HepG2 (cell line): ENCODE measurements around the gene LRMDA.

DNA sequence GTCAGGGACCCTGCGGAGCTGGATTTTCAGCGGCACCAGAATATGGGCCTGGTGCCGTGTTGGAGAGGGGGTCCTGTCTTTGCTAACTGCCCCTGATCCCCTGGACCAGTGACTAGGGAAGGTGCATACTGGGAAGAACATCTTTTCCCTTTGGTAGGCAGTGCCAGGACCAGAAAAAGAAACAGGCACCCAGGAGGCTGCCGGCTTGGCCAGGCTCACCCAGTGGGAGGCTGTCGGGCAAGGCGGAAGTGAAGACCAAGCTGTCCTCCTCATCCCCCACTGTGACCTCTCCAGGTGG is 252 bp downstream of the DUSP13 start:
- RRBS, 2 experiments = no CpG with 5 or more reads among the region's 6 CpGs
CAGE:
- cytosol, long polyA minus RNA = no peak
- cytosol, long polyA plus RNA = no peak
- long polyA plus RNA = no peak
- nucleus, long polyA minus RNA = no peak
- nucleus, long polyA plus RNA = no peak

- RRBS, 2 experiments = 1 to 2% methylated on average over 5 of the region's 15 CpGs
CAGE:
- cytosol, long polyA minus RNA = no peak
- cytosol, long polyA plus RNA = no peak
- long polyA plus RNA = no peak
- nucleus, long polyA minus RNA = no peak
- nucleus, long polyA plus RNA = no peak
These were observed 1.1 kb upstream of the DUSP13 start for GRCh38 chr10:75100363-75100936.

DNA sequence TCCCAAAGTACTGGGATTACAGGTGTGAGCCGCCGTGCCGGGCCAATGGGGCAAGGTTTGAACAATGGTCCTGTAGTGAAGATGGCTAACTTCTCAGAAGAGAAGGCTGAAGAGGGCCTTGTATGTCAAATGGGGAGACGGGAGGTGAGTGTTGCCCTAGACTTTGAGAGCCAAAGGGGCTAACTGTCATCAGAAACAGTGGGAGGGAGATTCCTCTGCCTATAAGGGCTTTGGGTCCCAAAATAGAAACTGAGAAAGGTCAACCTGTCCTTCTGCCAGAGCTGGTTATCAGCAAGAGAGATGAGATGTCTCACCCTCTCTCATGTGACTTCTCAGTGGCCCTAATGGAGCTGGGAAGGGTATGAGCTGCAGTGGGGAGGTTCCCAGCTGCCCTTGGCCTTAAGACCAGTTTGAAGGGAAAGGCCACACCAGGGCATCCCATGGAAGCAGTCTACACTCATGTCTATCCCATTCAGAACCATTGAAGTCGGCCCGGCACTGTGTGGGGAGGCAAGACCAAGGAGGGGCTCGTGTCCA is 1.3 kb upstream of the SAMD8 start:
- RRBS, 2 experiments = no CpG with 5 or more reads among the region's 7 CpGs
CAGE:
- cytosol, long polyA minus RNA = no peak
- cytosol, long polyA plus RNA = no peak
- long polyA plus RNA = no peak
- nucleus, long polyA minus RNA = no peak
- nucleus, long polyA plus RNA = no peak

DNA sequence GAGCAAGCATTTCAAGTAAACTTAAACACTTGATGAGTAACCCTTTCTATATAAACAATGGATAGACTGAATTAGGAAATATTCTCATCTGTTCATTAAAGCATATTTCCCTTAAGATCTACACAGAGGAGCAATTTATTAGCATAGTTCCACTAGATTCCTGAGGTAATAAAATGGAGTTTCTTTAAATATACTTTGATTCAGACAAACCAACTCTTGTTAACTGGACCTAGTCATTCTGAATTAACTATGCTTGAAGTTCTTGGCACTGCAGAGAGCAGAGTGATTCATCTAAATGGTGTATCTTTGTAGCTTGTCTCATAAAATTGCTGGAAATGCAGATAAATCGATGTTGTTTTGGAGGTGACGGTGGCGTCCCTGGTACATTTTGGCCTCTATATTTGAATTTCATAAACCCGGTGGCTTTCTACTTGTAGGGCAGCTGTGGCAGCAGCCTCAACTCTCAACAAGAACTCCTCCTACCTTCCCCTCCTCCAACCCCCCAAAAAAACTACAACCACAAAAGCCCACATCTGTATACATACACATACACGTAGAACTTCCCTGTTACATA is 15.3 kb upstream of the VDAC2 start:
- RRBS, 2 experiments = no CpG with 5 or more reads among the region's 5 CpGs
CAGE:
- cytosol, long polyA minus RNA = no peak
- cytosol, long polyA plus RNA = no peak
- long polyA plus RNA = no peak
- nucleus, long polyA minus RNA = no peak
- nucleus, long polyA plus RNA = no peak

DNA sequence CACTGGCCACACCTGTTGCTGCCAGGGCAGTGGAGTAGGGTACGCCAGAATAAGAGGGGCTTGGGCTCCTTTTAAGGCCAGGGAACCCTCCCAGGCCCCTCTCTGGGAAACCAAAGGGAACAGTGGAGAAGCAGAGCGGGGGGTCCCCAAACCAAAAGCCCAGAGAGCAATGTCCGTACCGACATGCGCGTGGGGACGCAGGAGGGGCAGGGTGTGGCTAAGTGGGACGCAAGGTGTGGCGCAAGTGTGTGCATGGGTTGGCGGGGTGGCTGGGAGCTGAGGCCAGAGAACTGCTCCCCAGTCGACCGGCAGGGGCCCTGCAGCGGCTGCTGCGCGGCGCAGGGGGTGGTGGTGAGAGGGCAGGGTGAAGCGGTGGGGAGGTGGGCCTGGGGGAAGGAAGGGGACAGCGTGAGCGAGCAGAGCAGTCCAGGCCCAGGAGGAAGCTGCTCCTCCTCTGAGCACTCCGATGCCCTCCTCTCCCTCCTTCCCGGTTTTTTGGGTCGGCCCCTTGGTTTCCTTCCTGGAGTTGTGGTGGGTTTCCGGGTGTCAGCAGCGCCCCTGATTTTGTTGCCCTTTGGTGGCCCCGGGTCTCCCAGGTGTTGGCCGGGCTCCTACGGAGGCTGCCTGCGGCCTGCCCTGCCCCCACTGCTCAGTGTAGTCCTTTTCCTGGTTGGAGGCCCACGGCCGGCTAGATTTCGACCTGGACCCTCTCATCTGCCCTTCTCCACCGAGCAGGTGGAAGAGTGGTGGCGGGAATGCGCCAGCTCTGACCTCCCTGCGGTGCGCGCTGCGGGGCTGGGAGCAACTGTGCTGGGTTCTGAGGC is 40.4 kb upstream of the COMTD1 start:
- RRBS, 2 experiments = 31 to 60% methylated on average over 2 to 5 of the region's 38 CpGs
CAGE:
- cytosol, long polyA minus RNA = no peak
- cytosol, long polyA plus RNA = no peak
- long polyA plus RNA = no peak
- nucleus, long polyA minus RNA = no peak
- nucleus, long polyA plus RNA = no peak

DNA sequence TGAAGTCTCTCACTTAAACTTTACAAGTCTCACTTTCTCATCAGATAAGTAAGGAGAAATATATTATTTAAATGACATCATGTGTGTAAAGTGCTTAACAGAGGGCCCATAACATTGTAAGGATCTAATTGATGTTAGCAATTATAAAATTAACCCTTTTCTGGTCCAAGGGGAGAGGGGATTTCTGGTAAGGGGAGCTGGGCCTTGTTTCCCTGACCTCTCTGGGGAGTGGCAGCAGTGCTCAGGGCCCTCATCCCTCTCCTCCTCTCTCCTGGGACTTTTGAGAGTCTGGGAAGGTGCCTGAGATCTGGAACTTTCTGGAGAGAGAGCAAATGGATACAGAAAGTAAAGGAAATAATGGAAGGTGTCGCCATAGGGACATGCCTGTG is 63.2 kb downstream of the ZNF503 start:
- RRBS, 2 experiments = no CpG with 5 or more reads among the region's 1 CpG
CAGE:
- cytosol, long polyA minus RNA = no peak
- cytosol, long polyA plus RNA = no peak
- long polyA plus RNA = no peak
- nucleus, long polyA minus RNA = no peak
- nucleus, long polyA plus RNA = no peak

GRCh38 chr10:75395858-75396825 is 5.4 kb downstream of the ZNF503 start:
- RRBS, 2 experiments = 96 to 98% methylated on average over 47 to 48 of the region's 84 CpGs
CAGE:
- cytosol, long polyA minus RNA = no peak
- cytosol, long polyA plus RNA = no peak
- long polyA plus RNA = no peak
- nucleus, long polyA minus RNA = no peak
- nucleus, long polyA plus RNA = no peak

DNA sequence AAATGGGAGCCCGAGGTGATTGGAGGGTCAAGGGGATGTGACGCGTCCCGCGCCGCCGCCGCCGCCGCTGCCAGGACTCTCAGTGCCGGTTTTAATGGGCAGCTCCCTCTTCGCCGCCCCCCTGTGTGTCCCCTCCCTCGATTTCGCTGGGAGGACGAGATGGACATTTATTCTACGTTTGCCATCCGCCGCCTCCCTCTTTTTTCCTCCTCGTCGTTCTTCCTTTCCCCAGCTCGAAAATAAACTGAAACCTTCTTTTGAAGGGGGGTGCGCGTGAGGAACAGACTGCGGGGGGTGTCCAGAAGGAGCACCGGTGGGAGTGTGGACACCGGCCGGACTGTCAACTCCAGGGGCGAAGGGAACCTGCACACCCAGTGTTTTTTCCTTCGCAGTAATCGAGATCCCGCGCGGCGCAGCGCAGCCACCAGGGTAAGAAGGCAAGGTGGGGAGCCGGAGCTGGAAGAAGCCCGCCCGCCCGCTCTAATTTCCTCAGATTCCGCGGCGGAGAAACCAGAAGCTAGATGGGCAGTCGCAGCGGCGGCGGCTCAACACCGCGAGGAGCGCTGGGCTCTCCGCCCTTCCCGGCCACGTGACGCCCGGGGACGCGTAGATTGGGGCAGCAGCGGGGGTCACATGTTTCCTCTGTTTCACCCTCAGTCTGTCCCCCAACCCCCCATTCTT is 409 bp upstream of the ZNF503 start:
- RRBS, 2 experiments = no CpG with 5 or more reads among the region's 58 CpGs
CAGE:
- cytosol, long polyA minus RNA = start-site peak on the plus strand centred at position 108 of the sequence, 29 bp wide, 13 reads
- cytosol, long polyA plus RNA = no peak
- long polyA plus RNA = start-site peak on the minus strand centred at position 524 of the sequence, 53 bp wide, 19 and 20 reads in 2 replicates
- nucleus, long polyA minus RNA = no peak
- nucleus, long polyA plus RNA = no peak

DNA sequence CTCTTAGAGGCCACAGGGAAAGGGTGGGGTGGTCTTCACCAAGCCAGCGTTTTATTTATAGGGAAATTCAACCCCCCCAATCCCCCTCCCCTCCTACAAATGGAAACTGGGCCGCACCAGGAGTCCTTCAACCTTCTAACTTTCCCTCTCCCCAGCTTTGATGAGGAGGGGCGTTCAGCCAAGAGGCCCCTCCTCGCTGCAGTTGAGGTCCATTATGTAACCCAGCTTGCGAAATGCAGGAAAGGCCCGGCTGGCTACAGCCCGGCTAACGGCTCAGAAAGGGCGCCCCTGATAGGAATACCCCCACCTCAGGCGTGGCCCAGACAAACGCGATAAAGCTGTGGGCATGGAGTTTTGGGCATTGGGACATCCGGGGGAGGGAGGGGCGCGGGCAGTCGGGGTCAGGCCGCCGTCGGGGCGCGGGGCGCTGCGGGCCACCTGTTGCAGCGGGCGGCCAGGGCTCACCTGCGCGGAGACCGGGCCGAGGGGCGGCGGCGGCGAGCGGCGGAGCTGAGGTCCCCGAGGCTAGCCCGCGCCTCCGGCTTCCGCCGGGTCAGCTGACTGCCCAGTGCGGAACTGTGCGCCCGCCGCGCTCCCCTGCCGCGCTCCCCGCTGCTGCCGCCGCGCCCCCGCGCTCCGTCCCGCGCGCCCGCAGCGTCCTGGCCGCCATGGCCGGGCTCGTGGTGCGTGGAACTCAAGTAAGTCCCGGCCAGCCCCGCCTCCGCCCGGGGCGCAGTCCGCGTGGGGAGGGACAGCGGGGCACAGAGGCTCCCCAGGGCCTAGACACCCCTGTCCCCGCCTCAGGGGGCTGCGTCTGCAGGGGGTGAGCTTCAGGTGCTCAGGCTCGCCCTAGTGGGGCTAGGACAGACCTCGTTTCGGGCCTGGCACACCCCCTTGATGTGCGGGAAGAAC is at the start of gene LRMDA:
Gene LRMDA, plus strand, starts transcription at position 568 of the 912 bp plus-strand sequence.
- RRBS, 2 experiments = 1% methylated on average over 16 to 19 of the region's 78 CpGs
CAGE:
- cytosol, long polyA minus RNA = start-site peak on the plus strand centred at position 568 of the sequence, 8 bp wide, 43 reads
- cytosol, long polyA plus RNA = start-site peak on the plus strand centred at position 567 of the sequence, 34 bp wide, 32 and 186 reads in 2 replicates
- long polyA plus RNA = no peak
- nucleus, long polyA minus RNA = start-site peak on the plus strand centred at position 556 of the sequence, 43 bp wide, 25 reads
- nucleus, long polyA plus RNA = start-site peak on the plus strand centred at position 565 of the sequence, 38 bp wide, 195 and 73 reads in 2 replicates

DNA sequence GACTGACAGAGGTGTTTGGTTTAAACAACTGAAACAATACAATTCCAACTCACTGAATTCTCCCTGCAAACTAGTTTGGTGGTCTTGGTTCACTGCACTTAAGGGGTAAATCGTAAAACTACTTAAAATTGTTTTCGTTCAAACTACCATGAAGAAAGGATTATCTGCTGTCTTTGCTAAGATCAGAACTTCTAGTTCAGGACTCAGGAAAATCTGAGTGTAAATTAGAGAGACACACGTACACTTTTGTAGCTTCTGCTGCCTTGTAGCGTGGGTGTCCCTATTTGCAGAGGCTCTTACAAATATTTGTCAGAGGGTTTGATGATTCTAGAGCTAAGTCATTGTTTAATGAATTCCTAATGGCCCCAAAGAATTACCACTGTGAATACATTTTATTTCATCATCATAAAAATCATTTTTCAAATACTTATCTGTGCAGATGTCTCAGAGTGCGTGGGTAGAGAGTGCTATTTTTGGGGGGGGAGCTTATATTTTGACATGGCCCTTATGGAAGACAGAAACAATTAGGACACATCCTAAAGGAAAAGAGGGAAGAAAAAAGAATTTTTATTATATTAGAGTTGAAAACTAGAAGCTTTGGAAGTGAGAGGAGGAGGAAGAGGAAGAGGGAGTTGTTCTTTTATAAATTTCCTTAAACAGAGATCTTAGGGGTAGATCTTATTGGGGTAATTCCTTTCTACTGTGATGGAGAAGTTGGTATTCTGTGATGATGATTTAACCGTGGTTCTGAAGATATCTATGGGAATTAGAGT is 315.0 kb downstream of the LRMDA start:
- RRBS, 2 experiments = no CpG with 5 or more reads among the region's 6 CpGs
CAGE:
- cytosol, long polyA minus RNA = no peak
- cytosol, long polyA plus RNA = no peak
- long polyA plus RNA = no peak
- nucleus, long polyA minus RNA = no peak
- nucleus, long polyA plus RNA = no peak

DNA sequence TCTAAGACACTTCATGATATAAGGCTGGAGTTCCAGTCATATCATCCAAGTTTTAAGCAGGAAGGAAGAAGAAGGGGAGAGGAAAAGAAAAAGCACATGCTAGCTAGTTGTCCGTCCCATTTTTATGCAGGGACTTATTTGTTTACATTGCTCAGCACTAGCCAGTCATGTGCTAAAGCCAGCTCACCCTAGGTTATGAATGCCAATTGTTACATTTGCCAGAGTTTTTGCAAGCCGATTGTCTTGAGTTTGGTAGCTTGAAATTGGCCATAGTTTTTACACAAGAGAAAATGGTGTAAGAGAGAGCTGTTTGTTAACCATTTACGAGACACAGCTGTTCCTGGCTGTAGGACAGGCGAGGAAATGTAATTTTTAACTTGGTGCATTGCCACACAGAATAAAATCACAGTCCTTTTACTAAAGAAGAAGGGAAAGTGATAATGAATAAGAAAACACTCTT is 357.0 kb downstream of the LRMDA start:
- RRBS, 2 experiments = no CpG with 5 or more reads among the region's 4 CpGs
CAGE:
- cytosol, long polyA minus RNA = no peak
- cytosol, long polyA plus RNA = no peak
- long polyA plus RNA = no peak
- nucleus, long polyA minus RNA = no peak
- nucleus, long polyA plus RNA = no peak

DNA sequence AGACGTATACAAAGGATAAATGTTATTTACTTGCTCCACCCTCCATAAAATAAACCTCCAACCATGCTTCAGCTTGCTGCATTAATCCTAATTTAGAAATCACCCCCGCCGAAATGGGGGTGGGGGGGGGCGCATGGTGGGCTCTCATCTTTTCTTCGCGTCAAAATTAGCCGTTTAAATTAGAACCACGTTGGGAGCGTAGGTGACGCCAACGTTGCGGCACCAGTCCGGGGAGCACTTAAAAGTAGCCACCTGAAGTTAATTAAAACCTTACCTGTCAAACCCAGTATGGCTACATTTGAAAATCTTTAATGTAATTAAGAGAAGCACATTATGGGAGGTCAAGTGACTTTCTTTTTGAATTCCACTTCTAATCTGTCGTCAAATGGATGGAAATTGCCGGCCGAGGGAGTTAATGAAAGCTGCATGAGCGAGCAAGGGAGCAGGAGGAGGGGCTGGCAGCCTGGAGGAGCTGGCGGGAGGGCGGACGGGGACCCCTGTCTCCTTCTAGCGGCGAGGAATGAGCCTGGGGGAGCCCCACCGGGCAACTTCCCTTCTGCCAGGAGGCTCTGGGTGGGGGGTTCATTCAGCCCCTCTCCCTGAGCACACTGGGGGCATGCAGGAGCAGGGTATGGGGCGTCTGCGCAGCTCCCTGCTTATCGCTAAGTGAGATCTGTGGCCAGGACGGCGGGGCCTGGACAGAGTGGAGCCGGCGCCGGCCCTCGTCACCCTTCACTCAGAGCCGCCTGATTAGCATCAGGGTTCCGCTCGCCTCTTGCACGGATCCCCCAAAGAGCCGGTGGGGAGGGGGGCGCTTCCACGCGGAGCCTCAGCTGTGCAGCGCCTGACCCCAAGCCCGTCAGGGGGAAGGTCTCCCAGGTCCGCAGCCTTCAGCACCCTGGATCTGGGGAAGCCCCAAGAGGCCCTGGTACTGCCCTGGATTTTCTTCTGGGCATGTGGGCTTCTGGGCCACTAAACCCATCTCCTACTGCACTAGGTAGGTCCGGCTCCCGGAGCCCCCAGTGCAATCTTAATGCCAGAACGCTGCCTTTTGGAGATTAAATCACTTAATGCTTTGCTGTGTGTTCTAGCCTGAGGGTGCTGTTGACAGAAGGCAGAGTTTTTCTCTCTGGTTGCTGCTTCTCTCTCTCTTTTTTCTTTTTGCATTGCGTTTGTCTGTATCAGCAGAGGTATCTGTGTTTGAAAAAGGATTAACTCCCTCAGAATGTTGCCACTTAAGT is 680.7 kb downstream of the LRMDA start:
- RRBS, 2 experiments = 93 to 94% methylated on average over 4 to 7 of the region's 47 CpGs
CAGE:
- cytosol, long polyA minus RNA = no peak
- cytosol, long polyA plus RNA = no peak
- long polyA plus RNA = no peak
- nucleus, long polyA minus RNA = no peak
- nucleus, long polyA plus RNA = no peak

- RRBS, 2 experiments = 82% methylated on average over 3 of the region's 12 CpGs; no CpG with 5 or more reads in 1 of the 2 experiments
CAGE:
- cytosol, long polyA minus RNA = no peak
- cytosol, long polyA plus RNA = no peak
- long polyA plus RNA = no peak
- nucleus, long polyA minus RNA = no peak
- nucleus, long polyA plus RNA = no peak
These were observed 820.5 kb downstream of the LRMDA start for GRCh38 chr10:76251774-76252452.

DNA sequence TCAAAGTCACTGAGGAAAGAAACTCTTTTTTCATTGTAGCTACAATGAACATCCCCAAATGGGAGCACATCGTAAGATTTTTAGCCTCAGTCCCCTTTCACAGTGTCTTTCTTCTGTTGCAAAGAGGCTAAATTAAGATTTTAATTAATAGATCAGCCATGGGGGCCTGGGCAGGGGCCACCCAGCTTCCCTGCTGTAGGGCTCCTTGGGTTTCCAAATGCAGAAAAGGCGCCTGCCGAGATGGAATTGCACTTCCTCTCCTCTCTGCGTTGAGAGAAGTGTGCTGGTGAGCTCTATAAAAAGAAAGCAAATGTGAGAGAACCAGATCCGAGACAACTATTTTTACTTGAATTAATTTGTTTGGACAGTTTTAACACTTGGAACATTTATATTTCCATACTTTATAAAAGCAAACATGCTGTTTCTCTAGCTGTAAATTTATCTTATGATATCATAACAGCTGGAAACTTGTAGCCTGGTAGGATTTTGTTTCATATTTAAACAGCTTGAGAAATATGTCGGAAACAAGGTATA is 998.3 kb downstream of the LRMDA start:
- RRBS, 2 experiments = no CpG with 5 or more reads among the region's 6 CpGs
CAGE:
- cytosol, long polyA minus RNA = no peak
- cytosol, long polyA plus RNA = no peak
- long polyA plus RNA = no peak
- nucleus, long polyA minus RNA = no peak
- nucleus, long polyA plus RNA = no peak

DNA sequence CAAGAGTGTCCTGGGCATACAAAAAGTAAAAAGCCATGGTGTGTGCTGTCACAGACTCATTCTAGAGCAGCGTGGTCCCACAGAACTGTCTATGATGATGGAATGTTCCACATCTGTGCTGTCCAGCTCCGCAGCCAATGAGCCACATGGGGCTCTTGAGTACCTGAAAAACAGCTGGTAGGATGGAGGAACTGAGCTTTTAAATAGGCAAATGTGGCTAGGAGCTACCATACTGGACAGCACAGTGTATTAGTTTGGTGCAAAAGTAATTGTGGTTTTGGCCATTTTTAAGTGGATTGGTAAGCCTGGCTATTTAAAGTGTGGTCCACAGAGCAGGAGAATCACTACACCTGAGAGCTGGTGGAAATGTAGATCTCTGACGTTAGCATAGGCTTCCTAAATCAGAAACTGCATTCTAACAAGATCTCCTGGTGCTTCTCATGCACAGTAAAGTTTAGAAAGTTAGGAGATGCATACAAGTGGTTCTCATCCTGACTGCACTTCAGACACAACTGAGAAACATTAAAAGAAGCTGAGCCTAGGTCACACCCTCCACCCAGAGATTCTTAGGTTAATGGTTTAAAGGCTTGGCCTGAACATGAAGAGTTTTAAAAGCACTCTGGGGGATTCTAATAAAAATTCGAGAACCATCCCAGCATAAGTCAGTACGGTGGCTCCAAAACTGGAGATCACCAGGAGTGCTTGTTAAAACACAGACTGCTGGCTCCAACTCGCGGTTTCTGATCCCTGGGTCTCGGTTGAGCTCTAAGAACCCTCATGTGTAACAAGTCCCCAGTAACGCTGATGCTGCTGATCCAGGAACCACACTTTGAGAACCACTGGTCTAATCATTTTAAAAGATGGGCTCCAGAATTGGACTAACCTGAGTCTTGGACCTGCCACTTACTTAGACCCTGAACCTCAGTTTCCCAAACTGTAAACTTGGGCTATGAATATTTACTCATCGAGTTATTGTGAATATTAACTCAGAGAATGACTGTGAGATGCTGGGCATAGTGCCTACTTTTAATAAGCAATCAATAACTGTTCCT is 462.9 kb downstream of the KCNMA1 start:
- RRBS, 2 experiments = no CpG with 5 or more reads among the region's 10 CpGs
CAGE:
- cytosol, long polyA minus RNA = no peak
- cytosol, long polyA plus RNA = no peak
- long polyA plus RNA = no peak
- nucleus, long polyA minus RNA = no peak
- nucleus, long polyA plus RNA = no peak

DNA sequence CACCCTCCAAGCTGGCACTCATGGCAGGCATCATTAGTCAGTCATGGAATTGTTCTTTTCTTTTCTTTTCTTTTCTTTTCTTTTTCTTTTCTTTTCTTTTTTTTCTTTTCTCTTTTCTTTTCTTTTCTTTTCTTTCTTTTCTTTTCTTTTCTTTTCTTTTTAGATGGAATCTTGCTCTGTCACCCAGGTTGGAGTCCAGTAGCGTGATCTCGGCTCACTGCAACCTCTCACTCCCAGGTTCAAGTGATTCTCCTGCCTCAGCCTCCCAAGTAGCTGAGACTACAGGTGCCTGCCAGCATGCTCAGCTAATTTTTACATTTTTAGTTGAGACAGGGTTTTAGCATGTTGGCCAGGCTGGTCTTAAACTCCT is 250.1 kb downstream of the KCNMA1 start:
- RRBS, 2 experiments = no CpG with 5 or more reads among the region's 2 CpGs
CAGE:
- cytosol, long polyA minus RNA = no peak
- cytosol, long polyA plus RNA = no peak
- long polyA plus RNA = no peak
- nucleus, long polyA minus RNA = no peak
- nucleus, long polyA plus RNA = no peak

GRCh38 chr10:77402259-77403041 is 235.2 kb downstream of the KCNMA1 start:
- RRBS, 2 experiments = no CpG with 5 or more reads among the region's 6 CpGs
CAGE:
- cytosol, long polyA minus RNA = no peak
- cytosol, long polyA plus RNA = no peak
- long polyA plus RNA = no peak
- nucleus, long polyA minus RNA = no peak
- nucleus, long polyA plus RNA = no peak

- RRBS, 2 experiments = 50 to 90% methylated on average over 2 to 3 of the region's 12 CpGs
CAGE:
- cytosol, long polyA minus RNA = no peak
- cytosol, long polyA plus RNA = no peak
- long polyA plus RNA = no peak
- nucleus, long polyA minus RNA = no peak
- nucleus, long polyA plus RNA = no peak
These were observed 167.7 kb downstream of the KCNMA1 start for GRCh38 chr10:77469841-77470463.

GRCh38 chr10:77552101-77552636 is 85.4 kb downstream of the KCNMA1 start:
- RRBS, 2 experiments = no CpG with 5 or more reads among the region's 2 CpGs
CAGE:
- cytosol, long polyA minus RNA = no peak
- cytosol, long polyA plus RNA = no peak
- long polyA plus RNA = no peak
- nucleus, long polyA minus RNA = no peak
- nucleus, long polyA plus RNA = no peak

DNA sequence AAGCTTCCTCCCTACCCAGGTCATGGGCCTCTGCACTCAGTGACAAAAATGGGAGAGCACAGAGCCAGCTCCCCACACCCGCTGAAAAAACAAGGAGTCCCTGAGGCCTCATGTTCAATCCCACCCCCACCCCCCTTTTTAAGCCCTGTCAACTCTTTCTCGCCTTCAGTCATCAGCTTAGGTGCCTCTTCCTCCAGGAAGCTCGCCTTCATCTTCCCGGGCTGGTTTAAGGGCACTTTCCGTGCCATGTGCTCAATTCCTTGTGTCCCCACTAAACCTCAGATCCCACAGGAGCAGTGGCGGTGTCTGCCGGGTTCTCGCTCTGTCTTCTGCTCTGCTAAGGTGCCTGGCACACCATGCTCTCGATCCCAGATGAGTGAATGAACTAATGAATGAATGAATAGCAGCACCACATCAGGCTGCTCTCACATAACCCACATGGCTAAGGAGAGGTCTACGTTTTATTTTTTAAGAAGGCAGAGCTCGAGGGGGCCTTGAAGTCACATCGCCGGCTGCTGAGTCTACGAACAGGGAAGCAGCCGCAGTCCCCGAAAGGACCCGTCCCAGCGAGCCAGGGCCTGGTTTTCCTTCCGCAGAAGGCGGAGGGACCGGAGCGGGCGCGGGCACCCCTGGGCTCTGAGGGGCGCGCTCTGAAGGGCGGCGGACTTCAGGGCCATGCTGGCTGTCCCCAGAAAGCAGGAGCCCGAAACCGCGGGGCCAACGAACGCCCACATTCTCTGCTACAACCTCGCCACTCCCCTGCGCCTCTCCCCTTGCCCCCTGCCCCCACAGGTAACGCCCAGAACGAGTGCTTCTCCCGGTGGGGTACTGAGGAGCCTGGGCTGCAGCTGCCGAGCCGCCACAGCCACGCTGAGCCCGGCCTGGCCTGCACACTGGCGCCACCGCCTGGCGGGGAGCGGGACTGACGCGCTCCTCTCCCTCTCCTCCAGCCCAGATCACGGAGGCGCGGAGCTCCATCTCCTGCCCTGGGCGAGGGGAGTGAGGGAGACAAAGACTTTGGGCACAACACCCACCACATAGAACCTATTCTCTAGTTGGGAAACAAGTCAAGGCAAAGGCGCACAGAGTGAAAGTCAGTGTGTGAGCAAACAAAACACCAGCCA is 73.5 kb upstream of the KCNMA1 start:
- RRBS, 2 experiments = 39 to 40% methylated on average over 12 to 15 of the region's 53 CpGs
CAGE:
- cytosol, long polyA minus RNA = no peak
- cytosol, long polyA plus RNA = no peak
- long polyA plus RNA = no peak
- nucleus, long polyA minus RNA = no peak
- nucleus, long polyA plus RNA = no peak